Metastatic Liver Carcinoma in the Lung (tissue), 2 donors: ENCODE measurements around a stretch of chr20.

DNA sequence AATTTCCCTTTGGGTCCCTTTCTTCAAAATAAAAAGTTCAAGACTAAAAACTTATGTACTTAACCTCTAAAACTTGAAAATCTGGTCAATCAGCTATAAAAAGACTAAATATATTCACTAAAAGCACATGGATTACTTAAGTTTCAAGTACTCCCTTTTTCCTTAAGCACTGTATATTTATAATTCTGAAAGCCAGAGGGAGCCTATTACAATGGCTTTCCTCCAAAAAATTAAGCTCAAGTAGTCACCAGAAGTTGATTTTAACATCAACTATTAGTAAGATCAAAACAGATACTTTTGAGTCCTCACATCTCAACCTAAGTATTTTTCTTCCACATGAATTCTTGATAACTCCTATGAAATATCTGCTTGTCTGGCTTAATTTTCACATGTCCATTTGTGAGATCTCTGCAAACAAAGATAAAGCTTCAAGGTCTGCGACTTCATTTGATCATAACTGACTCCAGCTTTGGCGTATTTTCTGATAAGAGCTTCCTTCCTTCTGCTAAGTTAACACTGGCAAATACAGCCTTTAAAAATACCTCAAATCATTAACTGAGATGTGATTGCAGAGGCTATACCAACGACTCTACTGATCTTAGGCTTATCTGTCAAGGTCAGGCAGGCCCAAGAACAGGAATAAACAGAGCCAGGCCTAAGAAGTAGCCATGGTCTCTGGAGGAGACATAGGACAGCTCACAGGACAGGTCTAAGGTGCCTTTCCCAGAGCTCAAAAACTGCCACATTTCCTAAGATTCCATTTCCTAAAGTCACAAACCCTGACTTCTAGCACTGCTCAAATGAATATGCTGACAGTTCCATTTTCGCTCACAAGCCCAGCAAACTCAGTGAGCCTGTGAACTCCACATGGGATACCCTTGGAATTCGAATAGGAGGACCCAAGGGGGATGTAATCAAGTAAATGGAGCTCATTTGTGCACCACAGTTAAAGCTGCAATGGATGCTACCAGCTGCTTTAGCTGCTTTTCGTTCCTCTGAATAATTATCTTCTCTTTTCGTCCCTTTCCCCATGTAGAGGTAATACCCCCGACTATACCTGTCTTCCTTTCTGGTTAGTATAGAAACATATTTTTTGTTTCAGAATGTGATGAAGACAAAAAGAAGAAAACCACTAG lies 9.9 kb downstream of the SNX5 start:
- PRO-cap, 2 experiments: no peak in any of the 2 experiments

- PRO-cap, 2 experiments: peak in 1 of 2 experiments; most common plus-strand start chr20:17961171 (in 1)
Measured at GRCh38 chr20:17960912-17961314, 7.7 kb downstream of the SNX5 start.

- PRO-cap, 2 experiments: peak in 2 of 2 experiments; most common plus-strand start chr20:17970019 (in 2); most common minus-strand start chr20:17969916 (in 1)
Measured at GRCh38 chr20:17969713-17970421, 1.0 kb downstream of the MGME1 start.

GRCh38 chr20:18055292-18055551 lies 2.5 kb downstream of the OVOL2 start:
- PRO-cap, 2 experiments: no peak in any of the 2 experiments

DNA sequence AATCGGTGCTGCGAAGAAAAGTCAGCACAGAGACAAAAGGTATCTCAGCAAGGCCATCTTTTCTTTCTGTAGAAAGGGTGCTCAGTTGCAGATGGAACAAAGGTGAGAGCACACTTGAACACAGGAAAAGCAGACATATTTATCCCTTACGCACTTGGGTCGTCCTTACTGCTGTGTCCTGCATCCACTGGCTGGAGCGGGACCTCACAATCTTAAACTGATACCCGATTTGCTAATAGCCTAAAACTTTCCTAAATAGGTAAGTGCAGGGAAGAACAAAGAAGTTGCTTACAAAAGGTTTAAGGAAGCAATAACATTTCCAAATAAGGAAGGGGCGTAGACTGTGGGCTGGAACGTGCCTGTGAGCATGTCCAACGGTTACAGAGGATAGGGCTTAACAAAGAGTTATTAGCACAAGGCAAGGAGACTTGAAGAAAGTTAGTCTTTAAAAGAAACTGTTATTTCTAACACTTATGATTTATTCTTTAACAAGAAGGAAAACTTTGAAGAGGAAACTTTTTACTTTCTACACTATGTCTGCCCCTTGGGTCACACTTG lies 28.5 kb downstream of the KAT14 start:
- PRO-cap, 2 experiments: no peak in any of the 2 experiments

DNA sequence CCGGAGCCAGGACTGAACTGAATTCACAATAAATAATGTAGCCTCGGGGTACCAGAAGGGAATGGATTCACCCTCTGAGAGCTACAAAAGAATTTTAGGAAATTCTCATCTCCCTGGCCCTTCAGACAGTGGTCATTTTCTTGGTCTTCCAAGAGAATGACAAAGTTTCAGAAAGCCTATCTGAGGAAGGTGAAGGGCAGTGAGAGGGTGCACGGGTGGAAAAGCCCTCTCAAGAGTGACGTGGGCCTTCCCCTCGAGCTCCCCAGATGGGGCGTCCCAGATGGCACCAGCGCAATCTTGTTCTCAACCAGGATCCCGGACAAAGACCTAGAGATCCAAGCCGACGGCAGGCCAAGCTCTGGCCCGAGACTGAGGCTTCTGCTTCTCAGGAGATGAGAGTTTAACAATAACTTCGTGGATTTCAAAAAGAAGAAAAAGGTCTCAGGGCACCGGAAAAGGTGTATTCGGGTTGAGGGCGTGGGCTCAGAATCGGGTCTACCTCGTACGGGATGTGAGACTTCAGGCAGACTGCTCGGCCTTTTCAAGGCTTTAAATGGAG lies 797 bp upstream of the ZNF133 start:
- PRO-cap, 2 experiments: peak in 1 of 2 experiments; most common minus-strand start position 13 of the sequence (in 1)

- PRO-cap, 2 experiments: no peak in any of the 2 experiments
Measured at GRCh38 chr20:18495875-18496519, 1.0 kb downstream of the RBBP9 start.

DNA sequence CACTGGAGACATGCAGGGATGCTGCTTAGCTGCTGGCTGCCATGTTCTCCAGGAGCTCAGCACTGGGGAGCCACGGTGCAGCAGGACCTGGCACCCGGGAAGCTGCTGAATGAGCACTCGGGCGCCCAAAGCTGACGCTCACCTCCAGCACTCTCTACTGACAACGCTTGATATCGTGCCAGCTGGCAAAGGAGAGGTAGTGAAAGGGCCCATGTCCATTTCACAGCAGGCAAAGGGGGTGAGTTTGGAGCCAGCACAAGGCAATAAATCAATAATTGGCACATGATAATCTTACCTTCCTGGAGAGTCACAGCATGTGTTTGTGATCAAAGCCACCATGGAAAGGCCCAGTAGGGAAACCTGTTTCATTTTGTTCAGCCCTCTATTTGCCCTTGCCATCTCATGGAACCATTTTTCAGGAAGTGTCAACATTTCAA lies 23.3 kb upstream of the SMIM26 start:
- PRO-cap, 2 experiments: peak in 1 of 2 experiments; most common minus-strand start position 111 of the sequence (in 1)

- PRO-cap, 2 experiments: no peak in any of the 2 experiments
Measured at GRCh38 chr20:19328352-19329194, 116.1 kb downstream of the SLC24A3 start.

DNA sequence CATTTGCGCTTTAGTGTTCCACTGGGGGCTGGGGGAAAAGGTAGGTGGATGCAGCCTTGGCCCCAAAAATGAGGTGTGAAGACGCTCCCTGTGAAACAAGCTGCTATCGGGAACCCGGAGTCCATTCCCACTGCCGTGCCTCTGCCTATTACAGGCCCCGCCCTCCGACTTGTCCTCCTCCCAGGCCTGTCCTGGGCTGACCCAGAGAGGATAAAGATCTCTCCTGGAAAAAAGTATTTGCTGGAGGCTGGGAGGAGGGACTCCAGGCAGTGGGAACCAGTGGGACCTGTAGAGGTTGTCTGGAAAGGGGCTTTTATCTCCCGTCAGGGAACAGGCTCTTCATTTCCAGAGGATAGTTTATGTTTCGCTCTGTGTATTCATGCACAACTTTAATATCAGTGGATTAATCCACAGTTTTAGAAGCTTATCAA lies 215.1 kb downstream of the SLC24A3 start:
- PRO-cap, 2 experiments: no peak in any of the 2 experiments

- PRO-cap, 2 experiments: no peak in any of the 2 experiments
Measured at GRCh38 chr20:19541200-19541438, 216.9 kb upstream of the RIN2 start.

- PRO-cap, 2 experiments: no peak in any of the 2 experiments
Measured at GRCh38 chr20:19658097-19658727, 99.8 kb upstream of the RIN2 start.

DNA sequence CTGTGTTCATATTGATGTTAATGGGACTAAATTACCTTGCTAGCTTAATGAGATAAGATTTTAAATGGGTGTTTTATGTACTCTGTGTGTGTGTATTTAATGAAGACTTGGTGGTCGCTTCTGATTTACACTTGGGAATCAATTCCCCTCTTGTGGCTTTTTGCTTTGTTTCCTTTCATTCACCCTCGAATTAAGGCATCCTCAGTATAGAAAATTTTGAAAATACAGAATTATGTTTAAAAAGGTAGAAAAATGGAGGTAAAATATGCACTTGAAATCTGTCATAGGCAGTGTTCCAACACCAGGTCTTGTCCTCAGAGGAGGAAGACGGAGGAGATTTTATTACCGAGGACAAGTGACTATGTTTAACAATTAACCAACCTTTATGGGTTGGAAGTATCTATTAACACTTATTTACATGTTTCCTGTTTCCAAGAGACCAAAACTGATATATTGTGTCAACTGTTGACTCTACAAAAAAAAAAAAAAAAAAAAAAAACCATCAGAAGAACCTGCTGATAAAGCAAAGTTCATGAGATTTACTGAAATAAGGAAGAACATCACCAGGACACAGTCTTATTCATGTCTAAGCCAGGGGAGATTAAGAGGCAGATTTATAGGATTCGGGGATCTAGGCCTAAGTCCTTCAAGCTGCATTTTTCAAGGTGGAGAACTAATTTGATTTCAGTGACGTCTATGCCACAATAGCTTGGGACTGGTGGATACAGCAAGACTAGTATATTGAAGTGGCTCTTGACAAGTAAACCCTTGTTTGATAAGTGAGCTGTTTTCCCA lies 126.8 kb upstream of the NAA20 start:
- PRO-cap, 2 experiments: peak in 1 of 2 experiments; most common plus-strand start position 550 of the sequence (in 1); most common minus-strand start position 314 of the sequence (in 1)

DNA sequence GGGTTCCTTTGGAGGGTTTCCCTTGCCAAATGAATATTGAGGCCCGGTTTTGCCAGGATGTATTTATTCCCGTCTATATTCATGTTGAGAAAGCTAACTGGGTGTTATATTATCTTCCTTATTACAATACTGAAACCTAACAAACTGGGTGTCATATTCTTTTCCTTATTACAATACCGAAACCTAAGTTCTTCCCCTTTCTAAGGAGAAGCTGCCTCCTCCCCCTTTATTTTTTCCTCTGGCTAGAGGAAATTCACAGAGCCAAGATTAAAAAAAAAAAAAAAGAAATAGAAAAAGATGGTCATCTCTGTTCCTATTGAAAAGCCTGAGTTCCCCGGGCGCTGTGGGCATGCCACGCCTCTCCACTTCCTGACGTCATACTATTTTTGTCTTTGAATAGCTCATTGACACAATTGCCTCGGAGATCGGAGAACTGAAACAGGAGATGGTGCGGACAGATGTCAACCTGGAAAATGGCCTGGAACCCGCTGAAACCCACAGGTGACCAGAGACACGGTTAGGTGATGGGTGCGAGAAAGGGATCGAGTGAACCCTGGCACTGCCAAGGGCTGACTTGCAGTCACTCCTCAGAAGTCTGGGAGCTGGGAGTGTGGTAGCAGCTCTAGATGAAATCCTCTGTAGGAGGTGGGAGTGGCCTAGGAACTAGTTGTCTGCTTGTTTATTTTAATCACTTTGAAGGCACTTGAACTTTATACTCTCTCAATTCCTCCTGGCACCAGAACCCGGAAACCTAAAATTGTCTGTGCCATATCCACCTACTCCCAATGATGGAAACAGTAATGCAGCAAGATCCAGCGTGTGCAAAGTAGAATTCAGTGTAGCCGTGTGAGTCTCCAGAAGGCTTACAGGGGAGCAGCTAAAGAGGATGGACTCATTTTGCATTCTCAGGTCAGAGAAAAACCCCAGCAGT lies 82.2 kb upstream of the NAA20 start:
- PRO-cap, 2 experiments: peak in 2 of 2 experiments; most common plus-strand start position 428 of the sequence (in 1); most common minus-strand start position 587 of the sequence (in 1)

DNA sequence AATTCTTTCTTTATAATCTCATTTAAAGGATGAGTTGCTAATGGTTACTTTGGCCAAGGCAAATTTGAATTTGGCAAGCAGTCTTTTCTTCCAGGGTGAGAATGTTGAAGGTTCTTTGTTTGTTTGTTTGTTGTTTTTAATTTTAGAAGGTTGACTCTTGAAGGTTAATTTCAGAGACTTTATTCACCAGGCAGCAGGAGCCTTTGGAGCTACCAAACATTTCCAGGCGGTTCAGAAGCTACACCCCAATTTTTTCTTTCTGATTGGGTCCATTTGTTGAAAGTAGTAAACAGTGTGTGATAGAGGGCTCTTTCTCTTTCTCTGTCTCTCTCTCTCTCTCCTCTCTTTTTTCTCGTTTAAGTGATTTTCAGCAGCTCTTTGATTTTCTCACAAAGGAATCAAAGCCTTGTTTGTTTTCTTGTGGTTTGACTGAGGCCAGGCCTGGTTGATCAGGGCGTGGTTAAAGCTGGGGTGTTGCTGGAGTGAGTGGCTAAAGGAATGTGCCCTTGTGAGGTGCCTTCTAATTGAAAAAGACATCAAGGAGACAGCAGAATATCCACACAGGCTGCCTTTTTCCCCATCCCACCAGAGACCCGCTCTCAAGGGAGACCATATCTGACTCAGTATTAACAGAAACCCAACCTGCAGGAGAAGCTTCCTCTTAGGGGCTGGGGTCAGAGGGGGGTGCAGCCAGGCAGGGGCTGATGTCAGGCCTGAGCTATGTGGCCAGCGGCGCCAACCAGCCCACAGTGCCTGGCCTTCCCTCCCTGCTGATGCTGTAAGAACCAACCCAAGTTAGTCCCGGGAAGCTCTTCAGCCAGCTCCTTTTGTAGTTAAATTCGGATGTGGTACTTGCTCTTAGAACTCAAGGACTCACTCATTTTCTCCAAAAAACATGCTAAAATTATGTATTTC lies 40.4 kb upstream of the NAA20 start:
- PRO-cap, 2 experiments: peak in 1 of 2 experiments; most common plus-strand start position 523 of the sequence (in 1); most common minus-strand start position 358 of the sequence (in 1)

DNA sequence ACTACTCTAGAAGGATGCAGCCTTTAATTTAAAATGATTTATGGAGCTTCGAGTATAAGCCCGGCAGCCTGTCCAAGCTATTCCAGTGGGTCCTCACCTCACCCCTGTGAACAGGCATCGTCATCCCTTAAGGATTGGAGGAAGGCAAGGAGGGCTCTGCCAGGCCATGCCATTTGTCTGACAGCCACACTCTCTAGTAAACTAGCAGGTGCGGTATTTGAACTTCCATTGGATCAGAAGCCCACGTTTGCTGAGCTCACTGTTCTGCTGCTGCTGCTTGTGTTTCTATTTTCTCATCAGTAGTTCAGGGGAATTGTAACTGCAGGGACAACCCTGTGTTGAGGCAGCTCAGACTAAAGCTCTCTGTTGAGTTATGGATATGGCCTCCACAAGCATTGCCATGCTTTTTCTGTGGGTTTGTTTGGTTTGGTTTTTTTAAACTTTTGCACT lies 39.7 kb upstream of the NAA20 start:
- PRO-cap, 2 experiments: no peak in any of the 2 experiments

DNA sequence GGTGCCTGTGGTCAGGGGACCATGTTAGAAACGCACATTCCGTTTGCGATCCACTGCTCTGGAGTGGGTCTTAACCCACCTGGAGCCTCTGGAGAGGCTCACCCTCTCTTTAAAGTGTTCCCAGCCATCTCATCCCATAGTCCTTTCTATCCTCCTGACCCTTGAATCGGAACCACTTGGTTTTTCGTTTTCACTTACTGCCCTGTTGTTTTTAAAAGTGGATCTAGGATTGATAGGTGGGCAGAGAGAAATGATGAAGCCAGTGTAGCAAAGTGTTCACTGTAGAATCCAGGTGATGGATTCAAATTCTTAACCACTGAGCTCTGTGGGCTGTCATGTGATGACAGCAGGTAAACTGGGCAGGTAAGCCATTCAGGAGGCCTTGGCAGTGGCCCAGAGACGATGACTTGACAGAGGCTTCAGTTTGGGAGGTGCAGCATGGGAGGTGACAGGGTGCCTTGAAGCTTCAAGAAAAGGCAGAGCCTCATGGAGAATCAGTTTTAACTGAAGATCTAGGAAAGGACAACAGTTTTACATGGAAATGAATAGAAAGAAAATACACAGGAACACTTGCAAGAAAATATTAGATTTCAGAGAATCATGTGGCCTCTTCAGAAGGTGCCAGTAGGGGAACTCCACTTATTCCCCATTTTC lies 1.9 kb downstream of the NAA20 start:
- PRO-cap, 2 experiments: no peak in any of the 2 experiments

- PRO-cap, 2 experiments: peak in 1 of 2 experiments; most common plus-strand start chr20:20267973 (in 1); most common minus-strand start chr20:20267807 (in 1)
Measured at GRCh38 chr20:20267531-20268211, 100.2 kb upstream of the INSM1 start.

- PRO-cap, 2 experiments: no peak in any of the 2 experiments
Measured at GRCh38 chr20:20504884-20505976, 137.3 kb downstream of the INSM1 start.

DNA sequence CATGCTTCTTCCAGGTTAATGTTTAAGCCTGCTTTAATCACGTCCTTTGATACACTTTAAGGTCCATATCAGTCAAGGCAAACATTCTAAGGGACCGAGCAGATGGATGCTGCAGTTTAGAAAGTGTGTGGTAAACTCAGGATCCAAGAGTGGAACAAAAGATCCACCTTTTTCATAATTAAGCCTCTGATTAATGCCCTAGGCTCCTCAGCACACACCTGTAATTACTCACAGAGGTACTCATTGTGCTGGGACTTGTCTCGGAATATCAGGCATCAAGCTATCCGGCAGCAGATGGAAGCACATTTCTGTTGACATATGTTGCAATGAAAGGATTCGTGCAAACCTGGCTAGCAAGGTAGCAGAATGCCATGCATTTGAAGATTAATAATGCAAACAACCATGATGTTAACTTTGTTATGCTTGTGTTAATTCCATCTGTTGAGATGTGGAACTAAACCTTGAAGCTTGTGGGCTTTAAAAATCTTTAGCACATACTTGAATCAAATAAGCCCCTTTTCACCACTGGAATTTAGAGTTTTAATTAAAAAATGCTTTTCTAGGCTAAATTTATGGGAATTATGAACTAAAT lies 163.8 kb downstream of the RALGAPA2 start:
- PRO-cap, 2 experiments: no peak in any of the 2 experiments